ENCODE results near the gene AGA.

GRCh38 chr4:175671625-175672046 is 140.4 kb downstream of the GPM6A start:
- PRO-cap = no peak

DNA sequence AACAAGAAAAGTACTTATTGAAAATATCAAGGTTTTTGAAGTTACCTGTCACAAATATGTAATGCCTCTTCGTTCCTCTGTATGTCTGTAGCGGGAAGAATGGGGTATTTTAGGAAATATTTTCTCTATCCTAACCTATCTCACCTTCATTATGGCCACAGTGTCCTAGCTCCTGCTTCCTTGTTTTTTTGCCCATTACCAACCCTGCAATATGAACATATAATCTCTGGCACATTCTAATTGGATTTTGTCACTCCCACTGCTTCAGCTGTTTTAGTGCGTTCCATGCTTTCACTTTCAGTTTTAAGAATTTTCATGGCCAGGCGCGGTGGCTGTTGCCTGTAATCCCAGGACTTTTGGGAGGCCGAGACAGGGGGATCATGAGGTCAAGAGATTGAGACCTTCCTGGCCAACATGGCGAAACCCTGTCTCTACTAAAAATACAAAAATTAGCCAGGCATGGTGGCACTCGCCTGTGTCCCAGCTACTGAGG is 41.0 kb downstream of the GPM6A start:
- PRO-cap = no peak

GRCh38 chr4:175811716-175812126 is 343 bp downstream of the GPM6A start:
- PRO-cap = no peak

DNA sequence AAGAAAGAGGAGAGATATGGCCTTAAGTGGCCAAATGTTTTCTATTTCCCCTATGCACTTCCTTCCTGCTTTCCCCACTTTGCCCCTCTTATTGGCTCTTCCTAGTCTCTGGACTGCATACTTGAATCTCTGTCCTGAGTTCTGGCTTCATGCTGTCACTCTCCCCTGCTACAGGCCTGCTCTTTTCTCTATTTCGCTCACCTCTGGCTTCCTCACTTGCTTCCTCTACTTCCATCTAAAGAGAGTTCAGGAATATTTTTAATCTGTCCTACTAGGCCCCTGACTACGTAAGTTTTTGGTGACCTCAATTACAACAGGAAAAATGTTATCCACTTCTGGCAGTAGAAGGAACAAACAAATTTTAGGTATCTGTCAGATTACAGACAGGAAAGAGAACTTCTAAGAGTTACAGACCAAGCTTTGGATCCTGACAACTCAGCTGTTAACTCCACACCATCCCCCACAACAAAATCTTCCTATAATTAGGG is 65.7 kb upstream of the WDR17 start:
- PRO-cap = no peak

DNA sequence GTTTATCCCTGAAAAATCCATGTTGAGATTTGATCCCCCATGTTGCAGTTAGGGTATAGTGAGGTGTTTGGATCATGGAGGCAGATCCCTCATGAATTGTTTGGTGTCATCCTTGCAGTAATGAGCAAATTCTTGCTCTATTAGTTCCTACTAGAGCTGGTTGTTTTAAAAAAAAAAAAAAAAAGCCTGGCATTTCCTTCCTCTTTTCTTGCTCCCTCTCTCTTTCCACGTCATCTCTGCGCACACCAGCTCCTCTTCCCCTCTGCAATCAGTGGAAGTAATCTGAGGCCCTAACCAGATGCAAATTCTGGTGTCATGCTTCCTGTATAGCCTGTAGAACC is 24.4 kb downstream of the WDR17 start:
- PRO-cap = no peak

DNA sequence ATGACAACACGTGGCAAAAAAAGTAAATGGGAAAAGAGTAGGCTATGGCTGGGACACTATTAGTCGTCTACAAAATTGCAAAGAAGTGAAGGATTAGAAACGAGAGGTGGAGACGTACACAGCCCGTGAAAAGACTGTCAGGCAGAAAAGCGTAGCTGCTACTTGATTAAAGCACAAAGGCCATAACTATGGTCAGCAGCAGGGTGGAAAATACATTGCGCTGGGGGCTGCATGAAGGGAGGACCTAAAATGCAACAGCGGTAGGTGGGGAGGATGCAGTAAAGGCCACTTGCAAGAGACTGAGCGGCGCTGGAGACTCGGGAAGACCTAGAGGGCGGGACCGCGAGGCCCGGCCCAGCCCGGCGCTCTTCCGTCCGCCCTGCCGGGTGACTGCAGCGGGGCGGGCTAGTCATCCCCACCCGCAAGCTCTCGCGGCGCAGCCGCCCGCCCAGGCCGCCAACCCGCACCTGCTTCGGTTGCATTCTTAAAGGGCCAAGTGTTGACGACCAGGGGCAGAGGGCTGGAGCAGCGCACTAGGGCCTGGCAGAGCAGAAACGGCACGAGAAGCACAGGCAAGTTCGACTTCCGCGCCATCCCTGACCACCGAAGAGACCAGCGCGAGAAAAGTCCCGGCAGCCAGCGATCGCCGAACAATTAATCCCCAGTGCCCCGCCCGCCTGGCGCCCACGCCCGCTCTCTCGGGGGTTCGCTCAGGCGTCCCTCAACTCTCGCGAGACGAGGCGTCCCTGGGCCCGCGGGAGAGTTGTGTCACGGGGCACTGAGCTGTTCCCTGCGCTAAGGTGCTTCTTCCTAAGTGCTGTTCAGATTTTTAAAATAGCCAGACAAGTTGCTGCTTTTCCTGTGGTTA is at the start of gene AGA:
Gene AGA, minus strand, starts transcription at position 656 of the 868 bp plus-strand sequence.
- PRO-cap = bidirectional peak, plus-strand start at position 487 of the sequence, minus-strand start at position 301 of the sequence; bidirectional peak, plus-strand start at position 733 of the sequence, minus-strand start at position 611 of the sequence

DNA sequence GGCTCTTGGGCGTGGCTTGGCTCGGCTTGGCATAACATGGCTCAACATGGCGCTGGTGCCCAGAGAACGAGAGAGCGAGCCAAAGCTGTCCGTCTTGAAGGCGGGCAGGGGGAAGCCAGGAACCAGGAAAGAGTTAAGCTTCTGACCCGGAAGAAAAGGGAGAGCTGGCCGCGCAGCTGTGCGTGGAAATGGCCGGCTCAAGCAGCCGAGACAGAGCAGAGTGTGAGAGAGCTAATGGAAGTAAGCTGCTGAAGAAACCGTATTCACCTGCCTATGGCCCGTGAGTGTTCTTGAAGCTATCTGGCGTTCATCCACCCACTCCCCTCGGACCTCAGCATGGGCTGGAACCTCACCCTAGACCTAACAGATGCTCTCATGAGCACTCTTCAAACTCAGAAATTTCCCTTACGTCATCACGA is 286.4 kb upstream of the AGA start:
- PRO-cap = no peak

DNA sequence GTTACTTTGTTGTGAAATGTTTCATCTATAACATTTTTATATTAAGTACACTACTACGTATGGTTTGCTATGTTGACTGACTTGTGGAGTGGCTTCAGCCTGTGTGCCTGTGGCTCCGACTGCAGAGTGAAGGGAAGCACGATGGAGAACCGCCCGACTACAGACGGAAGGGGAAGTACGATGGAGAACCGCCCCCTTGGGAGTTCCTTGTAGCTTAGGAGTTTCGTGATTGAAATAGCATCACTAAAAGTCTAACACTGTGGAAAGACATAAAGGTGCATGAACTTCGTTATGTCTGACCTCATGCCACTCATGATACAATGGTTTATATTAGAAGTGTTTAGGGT is 595.6 kb upstream of the AGA start:
- PRO-cap = no peak

DNA sequence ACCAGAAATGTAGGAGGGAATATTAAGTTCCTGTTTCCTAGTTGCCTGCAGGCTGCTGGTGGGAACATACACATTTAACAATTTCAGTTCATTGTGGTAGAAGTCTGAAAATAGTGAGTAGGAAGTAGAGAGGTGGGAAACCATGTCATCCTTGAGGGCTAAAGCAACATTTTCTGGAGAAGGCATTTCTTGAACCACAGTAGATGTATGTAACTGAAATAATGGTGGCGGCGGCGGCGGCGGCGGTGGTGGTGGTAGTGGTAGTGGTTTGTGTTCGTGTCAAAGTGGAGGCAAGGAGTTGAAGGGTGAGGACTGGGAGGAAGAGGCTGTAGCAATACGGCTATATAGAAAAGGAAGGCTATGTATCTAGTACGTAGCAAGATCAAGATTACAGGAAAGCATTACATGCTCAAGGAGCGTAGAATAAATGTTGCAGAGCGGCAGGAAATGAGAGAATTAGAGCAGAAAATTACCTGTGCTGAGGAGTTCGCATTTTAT is 1381.5 kb upstream of the TENM3 start:
- PRO-cap = no peak

DNA sequence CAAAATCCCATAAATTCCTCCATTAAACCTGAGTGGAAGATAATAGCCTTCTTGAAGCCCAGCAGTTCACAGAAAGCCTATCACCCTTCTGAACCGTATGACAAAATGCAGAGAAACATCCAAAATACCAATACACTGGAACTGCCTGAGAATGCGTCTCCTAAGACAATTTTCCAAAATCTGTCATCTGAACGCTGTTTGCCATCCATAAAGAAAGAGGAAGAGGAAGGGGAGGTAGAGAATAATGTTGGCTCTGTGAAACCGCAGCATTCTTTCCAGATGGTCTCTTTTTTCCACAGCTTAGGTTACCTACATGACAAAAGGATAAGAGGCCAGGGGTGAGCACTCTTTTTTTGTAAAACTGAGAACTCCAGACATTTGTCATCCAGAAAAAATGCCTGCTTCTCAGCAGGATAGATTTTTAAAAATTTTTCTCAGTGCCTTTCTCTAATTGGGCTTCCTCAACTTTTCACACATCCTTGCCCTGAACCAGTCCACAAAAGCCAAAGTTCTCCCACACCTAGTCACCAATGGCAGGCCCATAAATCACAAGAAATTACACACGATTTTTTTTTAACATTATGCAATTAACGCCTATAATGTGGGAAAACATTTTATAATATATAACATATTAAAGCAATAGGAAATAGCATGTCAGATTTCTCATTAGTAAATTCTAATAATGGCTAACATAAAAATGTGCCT is 158.2 kb upstream of the TENM3 start:
- PRO-cap = no peak

DNA sequence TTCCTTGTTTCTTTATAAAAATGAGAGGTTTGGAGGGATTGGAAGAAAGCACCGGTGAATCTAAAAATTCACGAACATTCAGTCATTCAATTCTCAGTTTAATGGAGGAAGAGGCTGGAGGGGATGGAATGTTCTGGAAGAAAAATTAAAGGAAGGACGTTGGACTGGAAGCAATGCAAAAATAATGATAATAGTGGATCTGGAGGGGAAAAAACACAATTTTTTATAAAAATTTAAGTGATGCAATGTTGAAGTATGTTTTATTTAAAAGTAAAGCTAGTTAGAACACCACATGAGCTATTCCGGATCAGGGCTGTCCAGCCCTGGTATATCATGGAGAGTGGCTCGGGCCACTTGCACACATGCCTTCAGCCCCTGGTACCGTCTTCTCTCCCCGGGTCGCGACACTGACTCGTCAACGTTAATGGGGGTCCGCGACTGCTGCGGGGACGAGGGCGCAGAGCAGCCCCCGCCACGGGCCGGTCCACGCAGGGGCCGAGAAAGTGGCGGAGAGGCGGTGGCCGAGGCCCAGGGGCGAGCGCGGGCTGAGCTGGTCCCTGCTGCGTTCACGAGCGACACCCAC is 204.6 kb downstream of the TENM3 start:
- PRO-cap = no peak

GRCh38 chr4:182458368-182458777 is 215.2 kb downstream of the TENM3 start:
- PRO-cap = no peak

DNA sequence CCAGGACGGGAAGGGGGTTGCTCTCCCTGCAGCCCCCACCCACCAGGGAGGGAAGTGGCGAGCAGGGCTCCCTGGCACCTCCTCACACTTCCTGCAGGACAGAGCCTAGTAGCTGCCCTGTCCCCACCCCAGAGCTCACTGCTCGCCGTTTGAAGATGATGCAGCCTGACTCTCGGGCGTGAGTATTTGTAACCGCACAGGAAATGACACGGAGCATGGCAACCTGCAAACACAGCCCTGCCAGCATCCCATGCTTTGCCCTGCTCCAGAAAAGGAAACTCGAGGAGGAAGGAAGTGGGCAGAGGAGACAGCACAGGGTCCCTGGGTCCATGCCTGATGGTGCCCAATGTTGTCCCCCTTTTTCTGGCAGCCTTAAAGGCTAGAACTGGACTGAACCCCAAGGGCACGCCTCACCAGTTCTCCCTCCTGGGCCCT is 108.0 kb downstream of the DCTD start:
- PRO-cap = no peak

- PRO-cap = no peak
Measured at GRCh38 chr4:182880655-182881390, 36.4 kb downstream of the DCTD start.

GRCh38 chr4:183037321-183037941 is 61.6 kb upstream of the WWC2 start:
- PRO-cap = no peak

GRCh38 chr4:183097609-183098724 is 1.1 kb upstream of the WWC2 start:
- PRO-cap = no peak

GRCh38 chr4:183154636-183155623 is 55.9 kb downstream of the WWC2 start:
- PRO-cap = no peak

DNA sequence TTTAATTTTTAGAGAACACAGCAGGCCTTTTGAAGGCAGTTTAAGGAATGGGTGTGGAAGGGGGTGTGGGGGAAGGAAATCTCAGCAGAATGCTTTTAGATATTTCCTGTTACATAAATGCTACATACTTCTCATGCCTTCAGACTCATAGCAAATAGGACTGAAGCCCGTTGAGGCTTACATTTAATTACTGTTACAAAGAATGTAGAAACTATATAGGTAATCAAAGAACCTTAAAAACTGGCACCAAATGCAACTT is 66.4 kb downstream of the WWC2 start:
- PRO-cap = no peak

DNA sequence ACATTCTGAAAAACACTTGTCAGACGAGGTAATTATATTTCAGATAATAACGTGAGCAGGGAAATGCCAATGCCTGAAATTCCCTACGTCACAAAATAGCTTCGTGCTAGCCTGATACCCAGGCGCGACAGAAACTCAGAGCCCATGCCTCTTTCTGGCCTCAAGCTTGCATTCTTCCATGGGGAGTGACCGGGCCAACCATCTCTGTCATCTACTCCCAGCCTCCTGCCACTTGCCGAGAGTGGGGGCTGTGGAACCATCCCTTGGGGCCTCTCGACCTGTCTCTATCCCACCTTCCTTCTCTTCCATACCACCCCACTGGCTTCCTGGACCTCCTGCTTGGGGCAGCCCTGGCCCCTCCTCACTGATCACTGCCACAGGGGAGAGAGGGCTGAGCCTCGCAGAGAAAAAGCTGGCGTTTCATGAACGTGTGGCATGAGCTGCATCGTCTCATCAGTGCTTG is 34.5 kb upstream of the CDKN2AIP start:
- PRO-cap = no peak

DNA sequence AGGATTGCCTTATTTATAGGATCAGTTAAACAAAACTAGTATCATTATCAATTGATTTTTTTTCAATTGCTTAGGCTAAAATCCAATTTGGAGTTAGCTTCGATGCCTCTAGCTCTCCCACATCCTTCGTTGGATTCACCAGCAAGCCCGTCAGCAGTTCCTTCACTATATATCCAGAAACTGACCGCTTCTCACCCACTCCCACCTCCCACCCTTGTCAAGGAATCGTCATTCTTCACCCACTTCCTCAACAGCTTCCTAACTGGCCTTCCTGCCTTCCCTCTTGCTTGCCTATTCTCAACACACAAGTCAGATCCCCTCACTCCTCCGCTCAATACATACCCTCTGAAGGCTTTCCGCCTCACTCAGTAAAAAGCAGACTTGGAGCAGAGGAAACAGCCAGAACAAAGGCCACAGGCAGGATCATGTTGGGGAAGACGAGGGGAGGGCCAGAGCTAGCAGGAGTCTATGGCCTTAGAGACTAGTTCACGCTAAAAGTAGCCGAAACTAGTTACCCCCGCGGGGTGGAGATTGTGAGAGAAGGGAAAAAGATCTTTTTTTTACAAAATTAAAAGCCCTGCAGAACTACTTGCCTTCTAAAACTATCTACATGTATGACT is 23.7 kb downstream of the RWDD4 start:
- PRO-cap = no peak

Data from left common carotid artery plus branches (tissue), 1 donor.